Tongue (tissue), 2 donors: ENCODE data around the genes BCAS4 and KCNG1.

DNA sequence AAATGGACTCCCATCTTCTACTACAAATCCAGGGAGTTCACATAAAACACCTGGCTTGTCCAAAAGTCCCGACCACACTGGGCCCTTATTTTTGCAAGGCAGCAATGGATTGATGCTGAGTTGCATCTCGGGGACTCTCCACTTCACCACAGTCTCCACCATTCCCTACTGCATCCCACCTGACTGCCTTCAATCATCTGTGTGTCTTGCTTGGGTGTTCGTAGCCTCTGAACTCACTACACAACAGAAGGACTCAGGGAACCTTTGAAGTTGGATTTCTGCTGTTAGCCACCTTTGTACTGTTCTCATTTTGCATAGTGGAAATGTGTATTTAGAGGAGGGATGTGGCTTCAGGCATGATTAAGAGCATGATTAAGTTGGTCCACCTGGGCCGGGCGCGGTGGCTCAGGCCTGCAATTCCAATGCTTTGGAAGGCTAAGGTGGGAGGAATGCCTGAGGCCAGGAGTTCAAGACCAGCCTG, 121.5 kb upstream of the PTPN1 start:
- RAMPAGE, long total RNA = no peak

DNA sequence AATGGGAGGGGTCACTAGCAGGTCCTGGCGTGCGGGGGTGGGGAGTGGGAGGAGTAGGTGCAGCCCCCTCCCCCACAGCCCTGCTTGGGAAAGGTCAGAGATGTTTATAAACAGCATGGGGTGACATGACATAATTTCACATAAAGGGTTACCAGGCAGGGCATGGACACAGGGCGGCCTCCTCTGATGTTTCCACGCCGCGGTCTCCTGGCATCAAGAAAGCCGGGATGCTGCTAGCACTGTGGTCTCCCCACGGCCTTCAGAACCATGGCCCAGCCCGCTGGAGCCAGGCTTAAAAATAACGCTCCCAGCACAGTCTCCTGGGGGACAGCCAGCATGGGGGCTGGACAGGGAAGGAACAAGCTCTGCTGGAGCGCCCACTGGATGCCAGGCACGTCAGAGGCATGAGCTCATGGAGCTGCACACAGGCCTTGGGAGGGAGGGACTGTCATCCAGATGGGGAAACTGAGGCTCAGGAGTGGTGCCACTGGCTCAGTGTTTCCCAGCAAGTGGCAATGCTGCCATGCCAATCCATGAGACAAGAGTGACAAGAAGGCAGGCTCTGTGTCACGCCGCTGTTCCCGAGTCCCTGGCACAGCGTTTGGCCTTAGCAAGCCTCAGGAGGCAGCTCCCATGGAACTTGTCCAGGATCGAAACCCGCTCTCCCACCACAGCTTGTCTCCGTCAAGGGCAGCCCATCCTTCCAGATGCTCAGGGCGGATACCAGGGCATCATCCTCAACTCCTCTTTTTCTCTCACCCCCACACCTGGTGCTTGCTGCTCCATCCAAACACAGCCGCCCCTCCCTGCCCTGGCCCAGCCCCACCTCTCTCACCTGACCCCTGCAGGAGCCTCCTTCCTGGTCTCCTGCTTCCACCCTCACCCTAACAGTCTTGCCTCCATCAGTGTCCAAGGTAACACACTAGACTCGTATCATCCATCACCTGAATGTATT, 110.8 kb upstream of the PTPN1 start:
- RAMPAGE, long total RNA = no peak

- RAMPAGE, long total RNA = no peak
Measured at GRCh38 chr20:50416542-50417411, 93.4 kb upstream of the PTPN1 start.

DNA sequence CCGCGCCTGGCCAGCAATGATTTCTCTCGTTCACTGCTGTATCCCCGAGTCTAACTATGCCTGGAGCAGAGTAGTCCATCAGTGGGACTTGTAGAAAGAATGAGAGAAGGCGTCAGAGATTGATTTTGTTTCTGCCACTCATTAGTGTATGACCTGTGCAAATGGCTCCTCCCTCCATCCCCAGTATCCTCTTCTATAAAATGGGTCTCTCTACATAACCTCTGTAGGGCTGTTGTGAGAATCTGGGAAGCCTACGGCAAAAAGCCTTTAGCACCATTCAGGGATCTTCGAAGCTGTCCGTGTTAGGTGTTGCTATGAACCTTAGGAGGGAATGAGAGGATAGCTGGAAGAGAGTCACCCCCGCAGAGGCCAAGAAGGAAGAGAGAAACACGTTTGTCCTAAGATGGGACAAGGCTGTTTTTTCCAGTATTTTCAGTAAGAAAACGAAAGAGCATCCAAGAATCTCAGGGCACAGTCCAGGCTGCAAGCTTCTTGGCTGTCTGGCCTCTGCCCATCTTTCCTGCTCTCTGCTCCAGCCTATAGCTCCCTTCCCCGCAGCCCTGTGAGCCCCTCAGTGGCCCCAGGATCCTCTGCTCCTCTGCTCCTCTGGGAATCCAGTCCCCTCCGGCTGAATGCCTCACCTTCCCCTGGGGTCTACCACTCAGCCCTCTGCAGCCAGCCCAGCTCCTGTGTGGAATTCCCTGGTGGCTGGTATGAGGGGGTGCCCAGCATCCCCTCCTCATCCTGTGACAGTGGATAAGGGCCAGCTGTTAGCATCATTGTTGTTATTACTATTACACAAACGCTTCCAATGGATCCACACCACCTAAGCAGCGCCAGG, 60.6 kb upstream of the PTPN1 start:
- RAMPAGE, long total RNA = no peak

DNA sequence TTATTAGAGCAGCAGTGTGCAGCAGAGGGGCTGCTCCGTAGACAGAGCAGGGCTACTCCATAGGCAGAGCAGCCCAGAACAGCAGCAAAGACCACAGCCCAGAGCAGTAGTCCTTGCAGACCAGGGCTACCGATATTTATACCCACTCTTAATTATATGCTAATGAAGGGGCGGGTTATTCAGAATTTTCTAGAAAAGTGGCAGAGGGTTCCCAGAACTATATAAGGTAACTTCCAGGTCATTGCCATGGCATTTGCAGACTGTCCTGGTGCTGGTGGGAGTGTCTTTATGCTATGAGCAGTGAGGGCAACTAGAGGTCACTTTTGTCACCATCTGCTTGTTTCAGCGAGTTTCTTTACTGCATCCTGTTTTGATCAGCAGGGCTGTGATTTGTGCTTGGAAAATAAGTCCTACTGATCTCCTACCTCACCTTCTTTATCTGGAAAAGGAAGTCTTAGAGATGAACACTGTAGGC, 39.8 kb upstream of the PTPN1 start:
- RAMPAGE, long total RNA = no peak

DNA sequence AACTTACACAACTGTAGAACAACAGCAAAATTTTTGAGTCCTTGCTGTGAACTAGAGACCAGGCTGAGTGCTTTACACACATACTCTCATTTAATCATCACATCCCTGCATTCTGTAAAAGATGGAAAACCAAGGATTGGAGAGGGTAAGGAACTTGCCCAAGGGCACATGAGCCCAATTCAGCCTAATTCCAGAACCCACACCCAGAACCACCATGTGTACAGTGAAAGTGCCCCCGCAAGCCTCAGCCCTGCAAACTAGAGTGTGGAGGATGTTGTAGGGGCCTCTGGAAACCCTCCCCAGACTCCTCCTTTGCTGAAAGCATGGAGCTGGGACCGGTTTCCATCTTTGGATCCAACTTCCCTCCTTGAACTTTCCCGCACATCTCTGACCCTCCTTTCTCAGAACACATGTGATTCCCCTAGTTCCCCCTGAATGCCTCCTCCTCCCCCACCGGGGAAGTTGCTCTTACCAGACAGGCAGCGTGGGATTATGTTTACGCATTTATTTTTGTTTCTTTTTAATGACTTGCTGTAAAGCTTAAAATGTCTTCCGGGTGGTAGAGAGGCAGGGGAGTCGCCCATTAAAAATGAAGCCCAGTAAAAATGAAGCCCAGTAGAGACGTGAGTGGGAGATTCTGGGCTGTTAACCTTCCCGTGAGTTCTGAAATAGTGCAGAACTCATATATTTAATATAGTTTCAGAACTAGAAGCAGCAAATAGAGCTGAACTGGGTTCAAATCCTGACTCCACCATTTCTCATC, 8.2 kb upstream of the PTPN1 start:
- RAMPAGE, long total RNA = no peak

GRCh38 chr20:50513031-50513382, 2.8 kb downstream of the PTPN1 start:
- RAMPAGE, long total RNA = no peak

- RAMPAGE, long total RNA = no peak
Measured at GRCh38 chr20:50520540-50521281, 10.5 kb downstream of the PTPN1 start.

DNA sequence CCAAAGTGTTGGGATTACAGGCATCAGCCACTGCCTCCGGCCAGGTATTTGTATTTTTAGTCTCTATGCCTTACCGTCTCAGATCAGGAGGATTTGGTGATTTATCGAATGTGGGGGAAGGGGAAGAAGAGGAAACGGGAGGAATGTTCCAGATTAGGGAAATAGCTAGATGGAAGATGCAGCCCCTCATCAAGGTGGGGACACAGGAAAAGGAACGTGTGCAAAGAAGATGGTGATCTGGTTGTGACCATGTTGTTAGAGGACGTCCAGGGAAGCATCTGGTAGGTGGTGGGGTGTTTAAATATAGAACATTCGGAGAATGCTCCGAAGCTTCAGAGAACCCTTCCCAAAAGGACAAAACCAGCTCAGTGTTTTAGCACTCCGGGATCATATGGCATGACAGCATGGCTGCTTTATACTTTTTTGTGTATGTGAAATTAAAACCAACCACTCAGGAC, 12.9 kb downstream of the PTPN1 start:
- RAMPAGE, long total RNA = no peak

DNA sequence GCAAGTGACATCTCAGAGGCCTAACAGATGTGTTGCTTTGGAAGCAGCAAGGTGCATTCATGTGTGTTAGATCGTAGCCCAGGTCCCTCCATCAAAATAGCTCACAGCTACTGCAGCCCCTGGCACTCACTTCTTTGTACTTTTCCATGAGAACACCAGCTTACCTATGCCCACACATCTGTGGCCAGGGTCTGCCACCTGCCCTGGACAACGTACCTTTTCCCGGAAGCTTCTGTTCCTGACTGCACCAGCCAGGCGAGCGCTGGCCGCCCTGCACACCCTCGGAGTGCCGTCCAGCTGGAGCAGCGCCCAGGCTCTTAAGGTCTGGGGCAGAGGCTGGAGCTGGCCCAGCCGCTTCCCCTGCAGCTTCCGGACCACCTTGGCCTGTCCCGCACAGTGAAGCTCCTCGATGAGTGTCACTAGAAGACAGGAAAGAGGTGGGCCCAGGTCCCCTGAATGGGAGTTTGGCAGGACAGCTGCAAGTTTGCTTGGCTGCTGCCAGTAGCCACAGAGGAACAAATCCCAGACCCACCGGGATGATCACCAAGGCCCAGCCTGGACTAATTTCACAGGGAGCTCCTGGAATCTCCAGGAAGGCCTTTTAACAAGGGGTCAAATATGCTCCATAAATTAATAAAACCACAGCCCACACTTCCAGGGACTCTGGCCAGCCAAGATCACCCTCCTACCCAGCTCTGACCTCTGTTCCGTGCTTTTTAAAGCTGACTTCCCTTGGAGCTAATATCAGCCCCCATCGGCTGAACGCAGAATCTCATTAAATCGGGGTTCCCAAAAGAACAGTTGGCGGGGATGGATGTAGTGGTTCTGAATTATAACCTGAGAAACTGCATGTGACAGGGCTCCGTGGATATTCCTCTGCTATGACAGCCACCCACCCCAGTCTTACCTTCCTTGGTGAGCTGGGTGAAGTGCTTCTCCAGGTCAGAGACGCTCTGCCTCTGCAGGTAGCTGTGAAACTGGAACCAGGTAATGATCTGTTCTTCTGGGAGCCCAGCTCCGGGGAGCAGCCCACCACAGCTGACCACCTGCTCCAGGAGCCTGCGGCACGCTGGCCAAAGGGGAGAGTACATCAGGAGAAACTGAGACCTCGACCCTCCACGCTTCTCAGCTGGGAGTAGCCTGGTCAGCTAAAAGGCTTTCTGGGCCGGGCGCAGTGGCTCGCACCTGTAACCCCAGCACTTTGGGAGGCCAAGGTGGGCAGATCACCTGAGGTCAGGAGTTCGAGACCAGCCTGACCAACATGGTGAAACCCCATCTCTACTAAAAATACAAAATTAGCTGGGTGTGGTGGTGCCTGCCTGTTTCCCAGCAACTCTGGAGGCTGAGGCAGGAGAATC, 82.4 kb downstream of the PTPN1 start:
- RAMPAGE, long total RNA = no peak

DNA sequence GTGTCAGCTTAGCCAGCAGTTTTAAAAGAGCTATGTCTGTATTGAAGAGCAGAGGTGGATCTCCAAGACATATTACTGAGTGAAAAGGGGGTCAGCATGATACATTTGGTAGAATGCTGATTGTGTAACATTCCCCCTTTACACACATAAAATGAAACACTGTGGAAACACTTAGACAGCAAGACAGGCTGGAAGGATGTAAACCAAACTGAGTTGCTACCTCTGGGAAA, 1.7 kb upstream of the RIPOR3 start:
- RAMPAGE, long total RNA = no peak

DNA sequence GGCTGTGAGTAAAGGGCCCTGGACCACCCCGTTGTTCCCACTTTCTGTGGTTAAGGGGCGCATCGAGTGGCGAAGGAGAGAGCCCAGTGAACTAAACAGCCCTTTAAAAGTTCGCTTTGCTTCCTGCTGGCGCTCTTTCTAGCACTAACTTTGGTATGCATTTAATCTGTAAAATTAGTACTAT, 723 bp downstream of the PARD6B start:
- RAMPAGE, long total RNA = no peak

- RAMPAGE, long total RNA = no peak
Measured at GRCh38 chr20:50749528-50750982, 18.7 kb downstream of the PARD6B start.

- RAMPAGE, long total RNA = no peak
Measured at GRCh38 chr20:50794643-50795877, at the start of gene BCAS4. TSS of gene BCAS4 (plus strand) at chr20:50795061.

GRCh38 chr20:50850581-50851272, 55.9 kb downstream of the BCAS4 start:
- RAMPAGE, long total RNA = no peak

DNA sequence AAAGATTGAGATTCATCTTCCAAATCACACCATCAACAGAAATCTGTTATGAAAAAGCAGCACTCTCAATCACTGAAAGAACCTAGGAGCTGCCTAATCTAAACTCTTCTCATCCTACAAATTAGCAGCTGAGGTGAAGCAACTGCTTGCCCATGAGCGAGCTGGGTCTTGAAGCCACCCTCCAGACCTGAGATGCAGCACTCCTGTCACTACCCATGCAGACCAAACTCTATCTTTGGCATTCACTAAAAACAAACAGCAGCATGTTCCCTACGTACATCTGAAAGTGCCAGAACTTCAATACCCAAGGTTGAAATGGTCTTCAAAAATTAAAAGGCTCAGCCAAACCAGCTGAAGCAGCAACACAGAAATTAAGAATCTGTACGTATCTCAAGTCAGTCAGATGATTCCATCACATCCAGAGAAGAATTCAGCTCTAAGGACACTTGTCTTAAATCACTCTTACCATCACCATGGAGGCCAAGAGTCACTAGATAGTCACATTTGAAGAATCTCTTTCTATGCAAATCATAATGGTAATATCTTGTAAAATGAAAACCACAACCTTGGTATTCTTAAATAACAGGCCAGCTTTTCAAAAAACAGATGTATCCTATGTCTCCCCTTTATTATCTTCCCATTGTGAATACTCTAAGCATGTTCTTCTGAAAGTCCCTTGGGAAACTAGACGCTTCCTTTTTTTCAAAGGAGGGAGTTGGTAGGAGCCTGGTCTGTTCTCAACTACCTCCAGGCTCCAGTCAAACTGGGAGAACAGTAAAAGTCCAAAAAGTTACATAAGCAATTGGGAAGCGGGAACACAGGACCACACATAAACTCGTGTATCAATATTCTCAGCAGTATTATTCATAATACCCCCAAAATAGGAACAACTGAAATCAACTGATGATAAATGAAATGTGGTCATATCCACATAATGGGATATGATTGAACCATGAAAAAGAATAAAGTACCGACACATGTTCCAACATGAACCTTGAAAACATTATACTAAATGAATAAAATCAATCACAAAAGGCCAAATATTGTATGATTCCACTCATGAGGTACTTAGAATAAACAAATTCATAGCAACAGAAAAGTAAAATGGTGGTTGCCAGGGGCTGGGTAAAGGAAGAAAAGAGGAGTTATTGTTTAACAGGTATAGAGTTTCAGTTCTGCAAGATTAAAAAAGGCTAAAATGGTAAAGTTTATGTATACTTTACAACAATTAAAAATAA, 13.9 kb downstream of the ADNP start:
- RAMPAGE, long total RNA = no peak

DNA sequence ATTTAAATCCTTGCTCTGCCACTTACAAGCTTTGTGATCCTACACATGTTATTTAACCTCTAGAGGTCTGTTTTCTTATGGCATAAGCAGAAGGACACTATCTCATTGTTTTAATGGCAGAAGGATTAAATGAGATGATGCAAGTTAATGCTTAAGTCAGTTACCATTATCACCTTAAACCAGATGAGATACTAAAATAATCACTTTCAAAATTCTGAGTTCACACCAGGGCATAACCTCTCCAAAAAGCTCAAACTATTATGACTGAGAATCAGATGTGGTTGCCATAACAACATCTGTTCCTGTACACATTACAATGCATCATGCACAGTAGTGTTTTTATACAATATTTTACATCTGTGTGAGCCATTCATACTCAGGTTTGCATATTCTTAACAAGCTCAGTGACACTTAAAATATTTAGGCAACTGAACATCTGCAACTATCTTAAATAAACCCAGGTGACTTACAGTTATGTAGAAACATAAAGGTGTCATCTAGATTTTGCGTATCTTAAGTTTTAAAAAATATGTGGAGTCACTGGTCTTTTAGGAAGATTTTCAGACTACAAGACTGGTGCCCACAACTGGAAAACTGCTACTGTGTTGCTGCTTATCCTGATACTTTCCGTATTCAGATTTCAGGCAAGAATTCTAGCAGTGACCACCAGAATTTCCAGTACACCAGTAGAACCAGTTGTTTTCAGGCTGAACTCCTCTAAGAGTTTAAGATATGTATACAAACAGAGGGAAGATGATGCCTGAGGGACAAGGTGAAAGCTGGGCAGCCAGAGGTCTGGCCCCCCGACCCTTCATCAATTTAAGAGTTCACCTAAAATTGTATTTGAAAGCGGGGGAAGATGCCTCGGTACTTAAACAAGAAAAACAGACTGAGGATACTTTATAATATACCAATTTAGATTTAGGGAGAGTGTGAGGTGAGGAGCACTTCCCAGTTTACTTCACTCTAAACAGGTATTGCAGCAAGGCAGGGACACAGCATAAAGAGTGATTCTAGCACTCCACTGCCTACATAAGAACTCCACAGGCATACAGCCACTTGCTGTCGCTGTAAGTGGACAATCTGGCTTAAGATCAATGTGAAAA, 9.9 kb downstream of the ADNP start:
- RAMPAGE, long total RNA = no peak

- RAMPAGE, long total RNA = no peak
Measured at GRCh38 chr20:51020984-51022249, 1.5 kb downstream of the KCNG1 start.

DNA sequence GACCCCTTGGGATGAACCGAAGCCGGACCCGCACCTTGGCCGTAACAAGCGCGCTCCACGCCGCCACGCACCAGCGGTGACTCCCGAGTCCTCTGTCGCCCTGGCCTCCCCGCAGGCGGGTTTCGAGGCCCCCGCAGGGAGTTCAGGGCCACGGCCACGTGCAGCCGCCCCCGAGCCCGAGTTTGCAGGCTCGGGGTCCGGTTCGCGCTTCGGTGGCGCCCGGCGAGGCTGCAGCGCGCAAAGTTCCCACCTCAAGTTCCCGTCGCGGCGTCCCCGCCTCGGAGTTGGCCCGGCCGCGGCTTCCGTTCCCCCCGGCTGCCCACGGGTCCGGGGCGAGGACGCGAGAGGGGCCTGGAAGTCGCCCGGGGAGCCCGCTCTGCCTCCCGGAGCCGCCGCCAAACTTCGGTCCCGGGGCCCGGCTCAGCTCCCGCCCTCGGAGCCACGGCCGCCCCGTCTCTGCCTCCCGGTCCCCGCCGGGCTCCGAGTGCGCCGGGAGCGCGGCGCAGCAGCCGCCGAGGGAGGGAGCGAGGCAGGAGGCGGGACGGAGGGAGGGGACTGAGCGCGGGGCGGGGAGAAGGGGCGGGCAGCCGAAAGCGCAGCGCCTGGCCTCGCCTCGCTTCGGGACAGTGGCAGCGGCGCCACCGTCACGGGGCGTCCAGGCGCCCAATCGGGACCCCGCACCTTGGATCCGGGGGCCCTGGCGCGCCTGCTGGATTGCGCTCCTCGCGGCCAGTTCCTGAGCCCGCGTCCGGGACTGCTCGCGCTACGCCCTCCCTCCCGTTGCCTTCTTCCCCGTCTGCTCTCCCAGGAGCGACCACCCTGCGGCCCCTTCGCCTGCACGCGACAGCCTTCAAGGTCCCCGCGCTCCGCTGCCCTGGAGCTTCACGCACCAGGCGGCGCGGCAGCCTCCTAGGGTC, at the start of gene KCNG1:
Gene KCNG1, minus strand, starts transcription at position 488 of the 917 bp plus-strand sequence.
- RAMPAGE, long total RNA = no peak

DNA sequence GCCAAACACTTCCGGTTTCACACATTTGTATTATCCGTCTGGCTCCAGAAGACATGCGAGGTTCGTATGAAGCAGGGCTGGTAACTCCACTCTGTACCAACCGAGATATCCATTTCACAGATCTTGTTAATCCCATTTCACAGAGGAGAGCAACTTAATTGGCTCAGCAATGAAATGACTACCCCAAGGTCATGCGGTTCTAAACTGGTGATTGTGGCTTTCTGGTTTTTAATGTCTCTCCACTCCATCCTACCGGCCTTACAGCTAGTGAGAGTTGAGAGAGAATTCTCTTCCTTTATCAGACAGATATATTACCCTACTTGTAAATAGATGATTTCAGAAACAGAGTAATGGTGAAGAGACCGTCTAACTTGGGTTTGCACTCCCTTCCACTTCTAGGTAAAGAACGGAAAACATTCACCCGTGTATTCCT, 61.4 kb upstream of the KCNG1 start:
- RAMPAGE, long total RNA = no peak